ENCODE measurements around a stretch of chr4.

- PRO-cap, 2 experiments: no peak in any of the 2 experiments
These were observed 165.6 kb downstream of the NPFFR2 start for GRCh38 chr4:72197523-72197722.

- PRO-cap, 2 experiments: no peak in any of the 2 experiments
These were observed 223.1 kb downstream of the COX18 start for GRCh38 chr4:72846313-72846899.

GRCh38 chr4:73100021-73100695, 30.6 kb upstream of the COX18 start:
- PRO-cap, 2 experiments: no peak in any of the 2 experiments

- PRO-cap, 2 experiments: no peak in any of the 2 experiments
These were observed 280 bp upstream of the ALB start for GRCh38 chr4:73403837-73404177.

GRCh38 chr4:73418036-73418571, 14.0 kb downstream of the ALB start:
- PRO-cap, 2 experiments: no peak in any of the 2 experiments

DNA sequence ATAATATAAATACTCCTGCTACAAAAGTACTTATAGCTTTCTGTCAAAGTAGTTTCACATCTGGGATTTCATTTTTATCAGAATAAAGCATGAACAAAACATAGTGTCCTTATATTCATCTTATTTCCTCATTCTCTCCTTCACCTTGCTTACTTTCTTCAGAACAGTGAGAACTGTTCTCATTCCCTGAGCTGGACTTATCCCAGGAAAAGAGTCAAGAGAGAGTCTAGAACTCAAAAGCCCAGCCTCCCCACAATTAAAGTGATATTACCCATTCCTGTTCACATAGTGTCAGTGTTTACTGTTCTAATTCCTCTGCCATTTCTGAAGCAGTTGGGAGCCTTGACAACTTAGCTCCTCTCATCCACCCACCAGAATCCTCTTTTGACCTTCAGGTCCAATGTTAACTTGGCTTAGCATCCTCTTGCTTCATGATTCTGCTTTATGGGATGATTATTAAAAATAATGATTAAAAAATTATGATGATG, 42.9 kb downstream of the RASSF6 start:
- PRO-cap, 2 experiments: no peak in any of the 2 experiments

- PRO-cap, 2 experiments: no peak in any of the 2 experiments
These were observed 6.9 kb downstream of the RASSF6 start for GRCh38 chr4:73612989-73614044.

- PRO-cap, 2 experiments: no peak in any of the 2 experiments
These were observed 976 bp downstream of the RASSF6 start for GRCh38 chr4:73619115-73619805.

DNA sequence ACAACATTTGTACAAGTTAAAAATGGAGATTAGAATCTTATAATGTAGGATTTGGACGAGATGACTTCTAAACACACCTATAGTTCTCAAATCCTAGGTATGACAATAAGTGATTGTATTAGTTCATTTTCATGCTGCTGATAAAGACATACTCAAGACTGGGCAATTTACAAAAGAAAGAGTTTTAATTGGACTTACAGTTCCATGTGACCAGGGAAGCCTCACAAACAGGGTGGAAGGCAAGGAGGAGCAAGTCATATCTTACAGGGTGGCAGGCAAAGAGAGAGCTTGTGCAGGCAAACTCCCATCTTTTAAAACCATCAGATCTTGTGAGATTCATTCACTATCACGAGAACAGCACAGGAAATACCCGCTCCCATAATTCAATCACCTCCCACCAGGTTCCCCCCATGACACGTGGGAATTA, 19.6 kb upstream of the CXCL8 start:
- PRO-cap, 2 experiments: no peak in any of the 2 experiments

GRCh38 chr4:74018716-74019197, 19.7 kb downstream of the CXCL3 start:
- PRO-cap, 2 experiments: no peak in any of the 2 experiments

GRCh38 chr4:74095448-74096074, 3.4 kb downstream of the CXCL2 start:
- PRO-cap, 2 experiments: no peak in any of the 2 experiments

GRCh38 chr4:74096626-74097169, 2.3 kb downstream of the CXCL2 start:
- PRO-cap, 2 experiments: no peak in any of the 2 experiments

DNA sequence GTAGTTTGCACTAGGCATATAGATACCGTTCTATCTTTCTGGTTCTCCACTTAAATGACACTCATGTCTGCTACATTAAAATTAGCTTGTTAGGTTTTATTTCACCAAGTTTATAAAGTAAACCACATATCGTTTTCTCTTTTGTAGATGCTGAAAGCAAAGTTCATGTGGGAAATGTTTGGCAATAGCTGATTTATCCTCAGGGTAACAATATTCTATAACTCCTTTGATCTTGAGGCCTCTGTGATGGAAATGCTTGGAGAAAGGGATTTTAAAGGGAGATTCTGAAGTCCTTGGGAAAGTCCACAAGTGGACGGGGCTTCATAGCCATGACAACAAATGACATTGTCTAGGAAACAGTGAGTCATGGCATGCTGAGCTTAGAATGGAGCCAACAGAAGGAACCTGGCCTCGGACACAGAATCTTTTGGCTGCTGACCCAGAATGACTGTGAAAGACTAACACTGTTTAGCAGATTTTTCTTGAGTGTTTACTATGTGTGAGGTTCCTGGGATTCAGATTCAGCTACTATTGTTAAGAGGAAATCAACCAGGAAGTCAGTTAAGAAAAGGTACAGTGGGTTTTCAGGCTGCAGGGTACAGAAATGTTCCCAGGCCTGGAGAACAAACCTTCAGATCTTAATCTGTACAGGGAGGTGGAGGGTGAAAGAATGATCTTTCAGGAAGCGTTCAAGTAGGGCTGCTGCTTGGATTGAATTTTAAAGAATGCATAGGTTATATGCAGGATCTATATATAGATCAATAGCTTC, 18.0 kb upstream of the CXCL2 start:
- PRO-cap, 2 experiments: no peak in any of the 2 experiments

GRCh38 chr4:74214628-74215006, 56.7 kb downstream of the MTHFD2L start:
- PRO-cap, 2 experiments: no peak in any of the 2 experiments

DNA sequence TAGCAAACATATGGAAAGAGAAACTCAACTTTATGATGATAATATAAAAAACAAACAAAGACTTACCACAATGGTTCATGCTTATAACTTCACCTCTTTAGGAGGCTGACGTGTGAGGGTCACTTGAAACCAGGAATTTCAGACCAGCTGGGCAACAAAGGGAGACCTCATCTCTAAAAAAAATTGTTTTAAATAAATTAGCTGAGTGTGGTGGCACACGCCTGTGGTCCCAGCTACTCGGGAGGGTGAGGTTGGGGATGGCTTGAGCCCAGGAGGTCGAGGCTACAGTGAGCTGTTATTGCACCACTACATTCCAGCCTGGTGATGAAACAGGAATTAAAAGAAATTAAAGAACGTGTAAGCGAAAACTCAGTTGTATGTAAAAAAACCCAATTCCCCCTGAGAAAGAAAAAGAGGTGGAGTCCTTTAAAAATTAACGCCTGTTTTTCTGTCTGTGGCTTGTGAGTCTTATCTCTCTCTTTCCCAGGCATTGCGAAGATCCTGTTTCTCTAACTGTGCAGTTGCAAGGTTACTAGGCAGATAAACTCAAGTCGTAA, 21.9 kb downstream of the EPGN start:
- PRO-cap, 2 experiments: no peak in any of the 2 experiments

- PRO-cap, 2 experiments: no peak in any of the 2 experiments
These were observed 94.6 kb downstream of the AREG start for GRCh38 chr4:74539592-74539791.

DNA sequence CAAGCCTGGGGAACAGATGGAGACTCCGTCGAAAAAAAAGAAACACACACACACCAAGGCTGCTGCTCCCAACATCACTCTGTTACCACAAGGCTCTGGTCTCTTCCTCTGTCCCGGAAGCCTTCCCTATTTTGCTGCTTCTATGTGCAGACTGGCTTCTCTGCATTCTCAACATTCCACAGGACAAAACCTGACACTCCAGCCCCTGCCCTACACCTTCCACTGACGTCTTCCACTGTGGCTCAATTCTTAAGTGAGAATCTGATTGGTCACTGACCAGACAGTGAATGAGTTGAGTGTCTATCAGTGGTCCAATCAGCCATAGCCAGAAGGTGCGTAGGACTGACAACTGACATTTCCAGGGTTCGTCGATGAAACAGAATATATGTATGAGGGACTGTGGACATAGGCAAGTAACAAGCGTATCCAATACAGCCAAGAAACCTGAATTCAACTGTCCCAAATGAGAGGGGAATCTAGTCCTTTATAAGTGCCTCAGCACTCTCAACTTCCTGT, 6.0 kb downstream of the ODAPH start:
- PRO-cap, 2 experiments: no peak in any of the 2 experiments

- PRO-cap, 2 experiments: no peak in any of the 2 experiments
These were observed 878 bp downstream of the USO1 start for GRCh38 chr4:75725370-75725539.

DNA sequence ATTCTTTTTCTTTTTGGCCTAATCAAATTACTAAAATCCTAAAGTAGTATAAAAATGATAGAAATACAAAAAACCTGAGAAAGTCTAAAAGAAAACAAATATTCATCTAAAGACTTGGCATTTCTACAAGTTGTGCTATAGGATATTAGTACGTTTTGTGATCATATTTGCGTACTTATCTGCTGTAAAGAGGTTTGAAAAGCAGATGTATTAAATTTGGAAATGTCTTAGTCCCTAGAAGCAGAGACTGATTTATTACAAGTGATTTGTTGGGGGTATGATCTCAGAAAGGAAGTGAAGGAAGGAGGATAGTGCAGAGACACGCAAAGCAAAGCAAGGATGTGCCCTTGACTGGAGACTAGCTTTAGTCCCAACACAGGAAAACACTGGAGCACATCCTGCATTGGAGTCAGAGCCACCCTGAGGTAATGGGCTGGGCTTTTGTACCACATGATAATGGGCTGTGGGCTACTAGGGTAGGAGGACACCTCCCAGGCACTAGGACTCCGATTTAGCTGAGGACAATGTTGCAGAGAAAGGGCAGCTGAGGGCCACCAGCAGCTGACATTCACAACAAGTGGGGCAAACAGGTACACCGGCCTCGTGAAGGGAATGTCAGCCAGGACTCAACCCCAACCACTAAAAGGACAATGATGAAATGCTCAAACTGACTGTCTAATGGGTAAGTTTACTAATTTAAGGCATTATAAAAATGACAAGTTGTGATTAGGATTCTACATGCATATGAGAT, 10.3 kb downstream of the SDAD1 start:
- PRO-cap, 2 experiments: no peak in any of the 2 experiments

DNA sequence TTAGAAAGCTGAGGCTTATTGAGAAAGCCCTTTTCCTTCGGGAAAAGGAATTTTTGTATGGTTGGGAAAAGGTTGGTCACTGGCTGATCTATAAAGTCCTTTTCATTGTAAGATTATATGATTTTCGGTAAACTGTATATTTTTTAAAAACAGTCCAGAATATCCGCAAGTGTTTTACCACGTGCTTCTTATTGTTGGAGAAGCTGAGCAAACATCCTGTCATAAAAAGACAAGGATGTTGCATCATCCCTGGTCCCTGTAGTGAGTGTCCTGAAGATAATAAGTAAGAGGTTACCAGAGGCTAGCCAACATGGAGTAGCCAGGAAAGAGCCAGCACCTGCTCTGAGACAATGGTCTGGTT, 5.2 kb downstream of the CXCL9 start:
- PRO-cap, 2 experiments: peak in 1 of 2 experiments; most common plus-strand start position 311 of the sequence (in 1)